ENCODE measurements around the genes VAMP8 and SFTPB.

DNA sequence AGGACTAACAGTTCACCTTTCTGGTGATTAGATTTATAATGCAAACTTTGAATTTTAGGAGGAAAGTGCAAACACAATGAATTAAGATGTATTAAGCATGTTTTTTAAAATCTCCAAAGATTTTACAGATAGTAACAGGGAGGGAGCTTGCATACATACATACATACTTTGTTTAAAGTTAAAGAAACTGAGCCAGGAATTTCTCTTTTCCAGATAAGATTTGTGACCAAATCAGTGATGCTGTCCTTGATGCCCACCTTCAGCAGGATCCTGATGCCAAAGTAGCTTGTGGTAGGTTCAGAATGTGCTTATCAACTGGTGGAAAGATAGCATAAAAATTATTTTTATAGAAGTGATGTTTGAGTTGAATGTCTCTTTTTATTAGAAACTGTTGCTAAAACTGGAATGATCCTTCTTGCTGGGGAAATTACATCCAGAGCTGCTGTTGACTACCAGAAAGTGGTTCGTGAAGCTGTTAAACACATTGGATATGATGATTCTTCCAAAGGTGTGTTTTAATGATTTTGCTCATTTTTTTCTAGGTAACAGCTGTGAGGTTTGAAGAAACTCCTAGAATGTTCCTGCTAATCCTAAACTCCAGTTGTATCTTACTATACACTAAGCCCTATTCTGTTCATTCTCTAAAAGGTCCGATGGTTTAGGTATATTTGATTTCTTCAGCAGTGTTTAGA is 2.0 kb downstream of the MAT2A start:
- RRBS: no CpG with 5 or more reads among the region's 2 CpGs

DNA sequence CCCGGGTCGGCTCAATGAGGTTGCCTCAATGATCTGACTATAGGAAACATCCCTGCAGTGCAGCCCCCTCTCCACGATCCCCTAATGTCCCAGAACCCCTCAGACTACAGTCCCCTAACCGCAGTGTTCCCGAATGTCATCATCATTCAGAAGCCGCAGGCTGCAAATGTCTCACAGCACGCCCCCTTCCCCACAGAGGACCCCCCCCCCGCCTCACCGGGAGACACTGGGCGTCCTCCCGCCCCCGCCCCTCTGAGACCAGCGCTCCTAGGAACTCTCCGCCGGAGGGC is 268 bp downstream of the GGCX start:
- RRBS: 1% methylated on average over 7 of the region's 15 CpGs

- RRBS: no CpG with 5 or more reads among the region's 11 CpGs
Measured at GRCh38 chr2:85577124-85577719, at the start of gene VAMP8. TSS of gene VAMP8 (plus strand) at chr2:85577586.

GRCh38 chr2:85663219-85663872 is 4.7 kb downstream of the SFTPB start:
- RRBS: no CpG with 5 or more reads among the region's 24 CpGs

DNA sequence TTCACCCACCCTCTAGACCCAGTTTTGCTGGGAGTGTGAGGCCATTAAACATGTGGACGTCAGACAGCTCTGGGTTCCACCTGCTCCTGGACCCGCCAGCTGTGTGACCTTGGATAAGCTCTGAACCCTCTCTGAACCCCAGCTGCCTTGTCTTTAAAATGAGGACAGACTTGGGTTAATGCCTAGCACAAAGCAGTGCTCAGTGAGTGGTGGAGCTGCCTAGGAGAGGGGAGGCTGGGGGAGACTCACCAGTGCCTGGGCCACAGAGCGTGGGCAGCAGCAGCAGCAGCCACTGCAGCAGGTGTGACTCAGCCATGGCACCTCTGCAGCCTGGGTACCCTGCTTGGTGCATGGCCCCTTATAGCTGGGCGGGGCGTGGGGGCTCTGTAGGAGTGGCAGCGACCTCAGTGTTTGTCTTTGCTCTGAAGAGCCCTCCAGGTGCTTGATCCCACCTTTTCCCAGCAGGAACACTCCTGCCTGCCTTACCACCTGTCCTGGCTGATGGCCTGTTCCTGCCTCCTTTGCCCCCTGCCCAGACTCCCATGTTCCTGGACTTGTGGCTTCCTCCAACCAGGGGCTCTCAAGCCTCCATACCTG is at the start of gene SFTPB:
SFTPB (minus strand) TSS at position 332 of the 597 bp plus-strand sequence.
- RRBS: no CpG with 5 or more reads among the region's 6 CpGs

DNA sequence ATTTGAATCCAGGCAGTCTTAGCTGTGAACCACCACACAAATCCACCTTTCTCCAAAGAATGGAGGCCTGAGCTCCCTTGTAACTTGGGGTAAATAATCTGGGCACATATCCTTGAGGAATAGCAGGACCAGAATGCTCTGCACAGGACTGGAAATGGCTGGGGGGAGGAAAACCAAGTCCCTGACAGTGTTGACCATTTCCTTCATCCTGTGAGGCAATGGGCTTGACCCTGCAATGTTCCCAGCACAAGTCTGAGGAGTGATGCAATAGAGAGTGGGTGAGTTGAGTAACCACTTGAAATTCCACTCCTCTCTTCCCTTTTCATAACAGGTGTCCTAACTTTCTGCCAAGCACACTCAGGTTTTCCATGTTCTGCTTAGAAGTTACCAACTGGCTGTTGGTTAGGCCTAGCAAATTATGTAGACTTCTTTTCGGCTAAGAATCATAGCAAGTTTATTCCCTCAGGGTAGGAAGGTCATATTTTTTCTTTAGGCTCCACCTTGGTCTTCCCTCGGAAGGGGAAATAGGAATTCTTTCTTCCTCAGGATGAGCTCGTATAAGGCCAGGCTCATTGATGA is 11.4 kb downstream of the GNLY start:
- RRBS: no CpG with 5 or more reads among the region's 3 CpGs

DNA sequence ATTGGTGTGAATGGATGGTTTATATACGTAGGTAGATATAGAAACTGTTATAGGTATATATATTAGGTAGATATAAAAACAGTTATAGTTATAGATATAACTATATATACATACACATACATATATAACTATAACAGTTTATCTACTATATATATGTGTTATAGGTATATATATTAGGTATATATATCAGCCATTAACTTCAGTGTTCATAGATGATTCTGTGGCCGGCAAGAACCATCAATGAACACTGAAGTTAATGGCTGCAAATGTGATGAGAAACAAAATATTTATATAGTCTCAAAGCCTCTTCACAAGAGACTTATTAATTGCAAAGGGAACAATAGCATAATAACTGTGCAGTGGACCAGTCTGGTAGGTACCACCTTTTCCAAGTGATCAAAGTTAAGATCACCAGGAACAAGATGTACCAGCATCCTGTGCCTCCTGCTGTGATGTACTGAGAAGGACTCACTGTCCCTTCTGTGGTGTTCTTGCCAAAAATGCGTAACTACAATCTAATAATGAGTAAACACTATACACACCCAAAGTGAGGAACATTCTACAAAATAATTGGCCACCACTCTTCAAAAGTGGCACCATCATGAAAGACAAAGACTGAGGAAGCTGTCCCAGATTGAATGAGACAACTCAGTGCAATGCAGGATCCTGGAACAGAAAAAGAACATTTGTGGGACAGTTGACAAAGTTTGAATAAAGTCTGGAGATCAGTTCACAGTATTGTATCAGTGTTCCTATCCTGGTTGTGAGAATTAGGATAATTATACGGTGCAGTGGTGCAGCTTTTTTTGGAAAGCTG is 14.4 kb downstream of the GNLY start:
- RRBS: no CpG with 5 or more reads among the region's 4 CpGs

DNA sequence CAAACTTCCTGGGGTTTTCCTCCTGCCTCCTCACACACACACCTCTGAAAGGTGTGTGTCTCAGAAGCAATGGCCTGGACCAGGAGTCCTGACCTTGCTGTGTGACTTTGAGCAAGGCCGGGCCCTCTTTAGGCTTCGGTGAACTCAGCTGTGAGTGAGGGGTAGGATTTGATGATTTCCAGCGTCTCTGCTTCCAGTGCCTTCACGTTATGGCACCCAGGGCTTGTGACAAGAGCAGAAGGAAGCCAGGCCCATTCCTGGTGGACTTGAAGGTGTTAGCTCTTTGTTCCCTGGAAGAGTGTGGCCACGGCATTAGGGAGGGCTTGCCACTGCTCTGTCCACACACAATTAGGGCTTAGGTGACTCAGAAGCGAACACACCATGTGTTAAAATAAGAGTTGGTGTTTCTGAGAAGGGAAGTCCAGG is 16.3 kb downstream of the GNLY start:
- RRBS: no CpG with 5 or more reads among the region's 6 CpGs

DNA sequence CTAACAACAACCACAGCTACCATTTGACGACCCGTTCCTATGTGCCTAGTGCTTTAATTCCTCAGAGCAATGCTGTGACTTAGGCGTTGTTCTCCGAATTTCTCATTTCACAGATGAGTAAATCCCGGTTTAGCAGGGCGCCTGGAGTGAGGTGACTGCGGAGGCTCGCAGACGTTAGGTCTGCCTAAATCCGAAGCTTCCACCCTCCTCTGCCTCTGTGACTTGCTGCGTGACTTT is 820 bp upstream of the ATOH8 start:
- RRBS: no CpG with 5 or more reads among the region's 11 CpGs

- RRBS: no CpG with 5 or more reads among the region's 24 CpGs
Measured at GRCh38 chr2:85936222-85937126, 47.7 kb upstream of the ST3GAL5 start.

DNA sequence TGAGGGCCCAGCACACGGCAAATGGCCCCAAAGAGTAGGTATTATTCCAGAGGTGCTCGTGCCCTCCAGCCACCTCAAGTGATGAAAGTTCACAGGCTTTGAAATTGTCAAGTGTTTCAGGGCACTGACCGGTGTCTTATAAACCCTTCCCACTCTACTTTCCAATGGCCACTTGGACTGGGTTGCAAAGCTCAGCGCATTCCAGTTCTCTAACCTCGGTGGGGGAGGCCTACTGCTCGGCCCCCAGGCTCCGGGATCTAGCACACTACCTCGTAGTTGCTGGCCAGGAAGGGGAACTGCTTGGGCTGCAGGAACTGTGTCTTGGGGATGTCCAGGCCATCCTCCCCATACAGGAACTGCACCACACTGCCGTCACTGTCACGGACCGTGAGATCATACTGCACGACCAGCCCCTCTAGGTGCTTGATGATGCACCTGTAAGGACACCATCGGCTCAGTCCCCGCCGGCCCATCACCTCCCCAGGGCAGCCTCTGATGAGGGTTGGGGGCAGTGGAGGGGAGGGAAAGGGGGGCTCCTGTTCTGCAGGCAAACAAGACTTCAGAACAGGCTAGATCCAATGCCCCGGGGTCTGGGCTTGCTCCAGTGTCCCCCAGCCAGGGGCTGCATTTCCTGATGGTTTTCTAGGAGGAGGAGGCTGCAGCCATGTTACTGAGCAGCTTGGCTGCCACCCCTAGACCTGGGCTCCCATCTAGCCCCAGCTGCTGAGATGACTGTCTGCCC is 61.6 kb downstream of the POLR1A start:
- RRBS: 97% methylated on average over 4 of the region's 16 CpGs

DNA sequence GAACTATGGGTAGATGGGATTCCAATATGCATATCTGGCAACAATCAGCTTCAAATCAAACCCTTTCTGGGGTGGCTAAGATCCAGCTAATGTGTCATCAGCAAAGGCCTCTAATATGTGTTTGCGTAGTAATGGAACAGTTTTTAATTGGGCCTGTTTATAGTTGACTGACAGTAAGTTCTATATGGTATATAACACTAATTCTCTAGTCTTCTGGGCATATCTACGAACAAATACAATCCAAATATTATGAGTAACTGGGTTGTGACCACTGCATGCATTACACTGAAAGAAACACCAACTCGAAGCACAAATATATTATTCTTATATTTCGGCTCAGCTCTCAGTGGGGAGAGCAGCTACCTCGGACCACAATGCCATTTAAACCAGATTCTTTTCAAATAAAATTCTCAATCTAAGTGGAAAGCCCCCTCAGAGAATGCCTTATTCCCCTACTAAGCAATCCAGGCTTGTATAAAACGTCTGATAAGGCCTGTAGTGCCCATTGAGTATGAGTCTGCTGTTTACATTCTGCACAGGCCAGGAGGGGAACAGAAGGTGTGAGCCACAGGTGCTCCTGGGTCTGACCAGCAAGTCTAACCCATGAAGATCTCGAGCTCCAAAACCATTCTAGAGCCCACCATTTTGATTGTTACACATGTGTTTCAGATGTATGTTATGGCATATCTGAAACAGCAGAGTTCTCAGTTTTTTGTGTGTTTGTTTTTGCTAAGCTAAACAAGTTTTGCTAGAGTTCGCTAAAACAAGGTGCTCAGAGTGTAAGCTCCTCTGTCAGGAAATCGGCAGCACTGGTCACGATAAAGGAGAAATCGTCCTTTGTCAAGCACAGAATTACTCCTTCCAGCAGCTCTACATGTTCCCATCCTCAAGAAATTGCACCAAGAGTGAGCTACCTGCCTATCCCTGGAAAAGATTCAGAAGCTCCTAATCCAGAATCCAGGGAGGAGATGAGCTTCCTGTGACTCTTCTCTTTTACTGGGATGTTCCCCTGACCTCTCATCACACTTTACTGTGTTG is 16.4 kb downstream of the MRPL35 start:
- RRBS: no CpG with 5 or more reads among the region's 11 CpGs

- RRBS: no CpG with 5 or more reads among the region's 13 CpGs
Measured at GRCh38 chr2:86225469-86226088, 26.3 kb downstream of the MRPL35 start.

DNA sequence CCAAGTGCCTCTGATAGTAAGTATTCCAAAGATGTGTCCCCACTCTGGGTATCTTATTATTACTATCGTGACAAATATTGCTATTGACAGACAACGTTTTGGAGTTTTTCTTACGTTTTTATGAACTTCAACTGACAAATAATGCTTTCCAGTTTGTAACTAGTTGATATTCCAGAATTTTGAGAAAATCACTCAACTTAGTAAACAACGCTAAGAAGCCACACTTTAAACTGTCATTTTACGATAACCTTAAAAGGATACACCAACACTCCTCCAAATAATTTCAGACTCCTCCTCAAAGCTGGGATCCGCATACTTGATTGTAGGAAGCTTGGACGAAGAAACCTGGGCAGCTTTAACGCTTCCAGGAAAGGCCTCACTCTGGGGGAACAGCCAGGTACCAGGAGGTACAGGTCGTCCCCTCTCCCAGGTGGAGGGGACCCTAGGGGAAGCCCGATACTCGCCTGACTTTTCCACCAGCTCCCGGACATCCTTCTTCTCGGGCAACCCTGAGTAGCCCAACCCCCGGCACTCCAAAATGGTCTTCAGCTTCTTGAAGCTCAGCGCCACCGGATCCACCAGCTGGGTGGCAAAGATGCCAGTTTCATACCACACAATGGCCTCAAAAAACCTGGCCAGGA is 1.3 kb downstream of the RNF103 start:
- RRBS: no CpG with 5 or more reads among the region's 16 CpGs

DNA sequence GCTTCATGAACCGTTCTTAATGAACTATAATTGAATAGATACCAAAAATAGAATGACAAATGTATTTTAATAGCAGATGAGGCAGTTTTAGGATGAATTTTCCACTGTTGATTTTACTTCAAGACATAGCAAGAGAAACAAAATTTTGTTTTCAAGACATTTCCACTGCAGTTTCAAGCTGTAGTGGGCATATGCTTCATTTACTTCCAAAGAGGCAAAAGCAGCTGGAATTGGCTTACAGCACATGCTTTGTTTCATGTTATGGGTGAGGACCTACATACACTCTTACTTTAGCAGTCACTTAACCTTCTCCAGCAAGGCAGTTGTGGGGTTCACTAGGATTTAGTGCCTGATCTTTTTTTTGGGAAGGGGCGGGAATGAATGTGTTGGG is 13.7 kb downstream of the CD8A start:
- RRBS: no CpG with 5 or more reads among the region's 2 CpGs

GRCh38 chr2:86783638-86784397 is 6.9 kb downstream of the CD8A start:
- RRBS: no CpG with 5 or more reads among the region's 9 CpGs

- RRBS: 0% methylated on average over 1 of the region's 54 CpGs
Measured at GRCh38 chr2:86807812-86808912, 17.4 kb upstream of the CD8A start.

DNA sequence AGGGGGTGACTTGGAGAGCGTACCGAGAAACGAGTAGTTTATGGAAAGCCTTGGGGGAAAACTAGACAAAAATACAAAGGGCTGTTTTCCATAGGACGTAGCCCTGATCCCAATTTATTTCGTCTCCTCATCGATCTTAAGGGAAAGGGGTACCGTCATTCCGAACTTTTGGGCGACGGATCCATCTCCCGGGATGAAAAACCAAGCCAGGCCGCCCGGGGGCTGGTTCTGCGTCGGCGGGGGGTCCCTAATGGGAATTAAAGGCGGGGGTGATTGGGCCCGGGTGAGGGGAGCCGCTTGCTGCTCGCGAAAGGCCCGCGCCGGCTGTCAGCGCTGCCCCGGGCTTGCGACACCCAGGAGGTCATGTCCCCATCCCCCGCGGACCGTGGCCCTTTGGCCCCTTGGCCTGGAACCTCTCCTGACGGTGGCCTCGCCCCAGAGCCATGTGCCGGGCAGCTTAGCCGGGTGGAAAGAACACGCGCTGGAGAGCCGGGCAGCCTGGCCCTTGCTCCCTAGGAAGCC is 55.3 kb upstream of the PLGLB1 start:
- RRBS: no CpG with 5 or more reads among the region's 37 CpGs

- RRBS: no CpG with 5 or more reads among the region's 10 CpGs
Measured at GRCh38 chr2:87455206-87455738, 292.6 kb upstream of the PLGLB2 start.

All from zone of skin (tissue), 1 donor.